ENCODE results near the genes TAS2R8 and BCL2L14.

GRCh38 chr12:10807231-10807706, at the start of gene TAS2R8:
Gene TAS2R8 (minus strand): TSS chr12:10807286.
- RRBS = no CpG with 5 or more reads among the region's 1 CpG

- RRBS = no CpG with 5 or more reads among the region's 5 CpGs
Measured at GRCh38 chr12:11639656-11640015, 9.8 kb upstream of the ETV6 start.

DNA sequence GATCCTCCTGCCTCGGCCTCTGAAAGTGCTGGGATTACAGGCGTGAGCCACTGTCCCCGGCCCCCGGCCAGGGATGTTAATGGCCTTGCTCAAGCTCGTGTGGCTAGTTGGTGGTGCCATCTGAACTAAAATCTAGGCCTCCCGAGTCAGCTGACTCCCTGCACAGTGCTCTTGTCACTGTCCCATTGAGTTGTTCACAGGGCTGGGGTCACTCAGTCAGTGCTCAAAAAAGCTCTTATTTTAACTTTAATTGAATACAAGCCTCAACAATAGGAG, 8.9 kb downstream of the ETV6 start:
- RRBS = no CpG with 5 or more reads among the region's 6 CpGs

DNA sequence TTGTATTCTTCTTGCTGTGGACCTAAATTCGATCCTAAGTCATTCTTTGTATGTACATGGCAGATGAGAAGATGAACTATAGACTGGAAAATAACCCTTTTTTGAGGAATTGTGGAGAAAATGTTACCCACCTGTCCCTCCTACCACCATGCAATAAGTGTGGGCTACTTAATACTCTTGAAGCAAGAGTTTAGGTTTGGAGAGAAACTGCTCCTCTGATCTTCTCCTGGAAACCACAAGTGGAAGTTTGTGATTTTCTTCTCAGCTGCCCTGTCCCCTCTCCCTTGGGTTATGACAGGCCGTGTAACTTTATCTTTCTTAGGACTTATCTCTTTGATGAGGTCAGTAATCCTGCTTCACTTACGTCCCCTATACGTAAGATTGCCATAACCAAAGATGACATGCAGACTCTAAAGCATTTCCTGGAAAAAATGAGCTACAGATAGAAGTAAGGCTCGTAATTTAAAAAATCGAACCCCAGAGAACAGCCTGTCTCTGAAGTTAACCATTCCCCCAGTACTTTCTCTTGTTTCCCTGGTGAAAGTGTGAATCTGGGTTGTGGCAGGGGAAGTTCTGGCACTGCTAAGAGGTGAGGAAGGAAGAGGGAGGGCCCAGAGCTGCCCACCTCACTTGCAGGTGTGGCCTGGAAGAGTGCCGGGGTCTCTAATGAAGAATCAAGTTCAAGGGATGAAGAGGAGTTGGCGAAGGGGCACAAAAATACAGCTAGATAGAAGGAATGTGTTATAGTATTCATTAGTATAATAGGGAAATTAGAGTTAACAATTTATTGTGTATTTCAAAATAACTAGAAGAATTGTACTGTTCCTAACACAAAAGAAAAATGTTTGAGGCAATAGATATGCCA, 10.0 kb downstream of the ETV6 start:
- RRBS = no CpG with 5 or more reads among the region's 8 CpGs

GRCh38 chr12:11749772-11750753, 100.6 kb downstream of the ETV6 start:
- RRBS = no CpG with 5 or more reads among the region's 13 CpGs

GRCh38 chr12:11761871-11762590, 112.6 kb downstream of the ETV6 start:
- RRBS = no CpG with 5 or more reads among the region's 8 CpGs

- RRBS = no CpG with 5 or more reads among the region's 12 CpGs
Measured at GRCh38 chr12:11836013-11836736, 186.7 kb downstream of the ETV6 start.

DNA sequence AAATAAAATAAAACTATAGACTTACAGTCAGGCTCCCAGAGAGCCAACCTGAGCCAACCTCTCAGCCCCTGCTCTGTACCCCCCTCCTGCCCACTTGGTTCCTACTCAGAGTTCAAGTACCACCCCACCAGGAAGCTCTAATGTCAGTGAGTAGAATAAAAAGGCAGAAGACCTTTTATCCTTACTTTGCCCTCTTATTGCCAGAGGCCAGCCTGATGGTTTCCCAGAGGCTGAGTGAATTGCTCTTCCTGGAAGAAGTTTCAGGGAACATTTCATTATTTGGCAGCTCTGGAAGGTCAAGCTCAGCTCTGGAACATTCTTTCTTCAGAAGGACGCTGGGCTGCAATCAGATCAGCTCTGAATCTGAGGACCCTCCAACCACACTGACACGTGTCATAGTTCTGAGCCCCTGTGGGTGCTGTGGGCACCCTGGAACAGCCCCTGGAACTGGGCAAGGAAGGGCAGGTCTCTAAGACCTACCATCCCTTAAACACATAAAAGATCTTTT, 188.9 kb downstream of the ETV6 start:
- RRBS = no CpG with 5 or more reads among the region's 2 CpGs

DNA sequence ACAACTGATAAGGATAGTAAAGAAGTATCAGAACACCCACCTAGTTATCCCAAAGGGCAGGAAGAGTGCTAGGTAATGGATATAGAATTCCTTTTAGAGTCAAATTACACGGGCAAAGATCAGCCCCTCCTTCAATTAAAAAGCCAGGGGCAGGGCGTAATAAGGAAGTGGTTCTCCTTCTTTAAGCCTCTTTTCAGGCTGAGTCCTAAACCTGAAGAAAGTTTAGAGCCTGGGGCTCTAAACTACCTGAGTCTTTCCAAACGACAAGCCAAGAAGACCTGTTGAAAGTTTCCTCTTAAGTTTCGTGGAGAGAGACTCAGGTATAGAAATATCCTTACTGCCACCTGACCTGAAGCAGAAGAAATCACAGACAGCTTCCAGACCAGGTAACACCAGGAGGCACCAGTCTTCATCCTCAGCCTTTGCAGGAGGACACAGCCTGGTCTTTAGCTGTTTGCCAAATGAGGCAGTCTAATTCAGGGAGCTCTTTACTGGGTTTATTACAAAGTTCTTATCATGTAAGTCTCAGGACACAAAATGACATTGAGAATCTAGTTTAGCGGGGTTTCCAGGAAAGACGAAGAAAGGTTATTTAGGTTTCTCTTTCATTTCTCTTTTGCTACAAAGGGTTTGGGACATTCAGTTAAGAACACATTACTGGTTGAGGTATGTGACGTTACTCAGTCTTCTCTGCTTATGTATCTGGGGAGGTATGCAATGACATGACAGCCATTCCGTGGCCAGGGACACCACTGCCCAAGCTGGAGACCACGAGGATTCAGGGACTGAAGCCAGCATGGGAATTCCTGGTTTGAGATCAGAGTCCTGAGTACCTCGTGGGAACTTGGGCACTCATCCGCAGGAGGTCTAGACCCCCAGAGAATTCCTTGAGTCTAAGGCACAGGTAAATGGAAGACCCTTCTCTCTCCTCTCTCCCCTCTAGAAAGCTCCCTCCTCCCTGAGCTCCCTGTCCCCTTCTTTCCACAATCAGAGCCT, at the start of gene BCL2L14:
TSS of gene BCL2L14 (plus strand) at position 188 of the 996 bp plus-strand sequence.
- RRBS = no CpG with 5 or more reads among the region's 11 CpGs

DNA sequence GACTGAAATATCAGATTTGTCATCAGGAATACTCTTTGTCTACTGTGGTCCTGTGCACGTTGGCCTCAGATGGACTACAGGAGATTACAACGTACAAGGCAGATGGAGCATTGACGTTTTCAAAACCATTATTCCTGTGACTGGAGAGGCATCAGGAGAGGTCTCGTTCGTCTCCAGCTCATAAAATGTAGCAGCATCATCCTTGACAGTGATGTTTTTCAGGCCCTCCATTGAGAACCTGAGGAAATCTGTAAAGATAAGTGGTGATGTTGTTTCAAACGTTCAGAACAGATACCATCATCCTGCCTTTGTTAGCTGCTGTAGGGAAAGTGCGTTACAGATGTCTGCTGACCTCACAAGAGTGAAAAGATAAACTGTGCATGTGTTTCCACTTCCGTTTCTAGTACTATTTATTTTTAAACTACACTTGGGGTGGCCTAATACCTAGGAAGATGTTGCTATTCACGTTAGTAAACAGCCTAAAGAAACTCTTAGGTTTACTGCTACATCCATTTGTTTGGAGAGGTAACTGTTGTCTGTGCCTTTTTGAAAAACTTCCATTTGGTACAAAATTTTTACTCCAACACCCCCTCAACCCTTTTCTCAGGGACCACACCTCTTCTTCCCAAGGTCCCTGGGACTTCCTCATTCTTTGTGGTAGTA, 28.4 kb downstream of the BCL2L14 start:
- RRBS = no CpG with 5 or more reads among the region's 9 CpGs

GRCh38 chr12:12201187-12202093, 65.4 kb downstream of the LRP6 start:
- RRBS = no CpG with 5 or more reads among the region's 3 CpGs

GRCh38 chr12:12333420-12333705, 16.7 kb downstream of the MANSC1 start:
- RRBS = no CpG with 5 or more reads among the region's 3 CpGs

DNA sequence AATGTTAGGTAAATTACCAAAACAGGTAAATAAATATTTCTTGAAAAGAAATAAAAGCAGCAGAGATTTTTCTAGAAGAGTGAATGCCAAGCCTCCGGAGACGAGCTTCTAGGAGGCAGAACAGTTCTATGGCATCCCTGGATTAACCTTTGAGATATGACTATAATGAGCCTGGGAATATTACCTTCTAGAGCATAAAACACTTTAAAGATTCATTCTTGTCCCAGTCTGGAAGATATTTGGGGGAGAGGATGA, 1.9 kb downstream of the BORCS5 start:
- RRBS = no CpG with 5 or more reads among the region's 2 CpGs

GRCh38 chr12:12387489-12388010, 30.7 kb downstream of the BORCS5 start:
- RRBS = no CpG with 5 or more reads among the region's 5 CpGs

DNA sequence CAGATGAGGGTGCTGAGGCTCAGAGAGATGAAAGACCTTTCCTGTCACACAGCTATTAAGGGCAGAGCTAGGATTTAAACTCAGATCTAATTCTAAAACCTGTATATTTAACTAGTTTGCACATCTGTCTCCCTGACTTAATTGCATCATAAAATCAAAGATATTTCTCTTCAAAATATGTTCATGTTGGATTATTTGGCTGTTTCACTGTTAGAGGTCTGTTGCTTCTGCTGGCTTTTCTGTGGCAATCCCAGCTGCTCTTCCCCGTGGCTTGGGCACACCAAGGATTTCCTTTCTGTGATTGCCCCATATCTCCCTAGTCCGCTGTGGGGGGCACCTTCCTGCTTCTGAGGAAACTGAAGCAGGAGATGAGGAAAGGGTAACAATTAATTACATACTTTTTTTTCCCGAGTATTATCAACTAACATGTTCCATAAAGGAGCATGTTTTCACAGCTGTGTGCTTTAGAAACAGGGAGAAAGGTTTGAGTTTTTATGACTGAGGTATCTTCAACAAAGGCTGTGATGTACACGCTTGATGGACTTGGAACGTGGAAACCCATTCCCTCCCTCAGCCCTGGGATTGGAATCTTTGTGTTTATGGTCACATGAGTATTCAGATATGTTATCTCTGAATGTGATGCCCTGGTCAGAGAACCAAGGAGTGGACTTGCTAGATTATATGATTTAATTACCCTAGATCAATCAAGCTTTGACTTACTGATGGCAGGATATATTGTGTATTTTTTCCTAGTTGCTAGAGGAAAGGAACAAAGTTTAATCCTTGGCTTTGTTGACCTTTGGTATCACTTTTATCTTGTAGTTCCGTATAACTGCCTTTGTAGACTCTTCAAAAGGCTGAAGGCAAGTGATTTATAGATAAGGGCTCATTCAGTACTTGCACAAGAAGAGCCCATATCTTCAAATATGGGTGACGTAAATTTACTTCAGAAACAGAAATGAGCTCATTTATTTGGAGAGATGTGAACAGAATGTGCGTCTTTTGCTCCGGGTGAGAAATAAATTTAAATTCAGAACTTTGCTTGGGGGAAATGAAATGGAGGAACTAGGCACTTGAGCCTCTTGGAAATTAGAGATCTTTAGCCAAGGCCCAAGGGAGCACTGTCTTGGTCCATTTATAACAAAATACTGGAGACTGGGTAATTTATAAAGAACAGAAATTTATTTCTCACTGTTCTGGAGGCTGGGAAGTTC, 46.7 kb downstream of the BORCS5 start:
- RRBS = no CpG with 5 or more reads among the region's 9 CpGs

DNA sequence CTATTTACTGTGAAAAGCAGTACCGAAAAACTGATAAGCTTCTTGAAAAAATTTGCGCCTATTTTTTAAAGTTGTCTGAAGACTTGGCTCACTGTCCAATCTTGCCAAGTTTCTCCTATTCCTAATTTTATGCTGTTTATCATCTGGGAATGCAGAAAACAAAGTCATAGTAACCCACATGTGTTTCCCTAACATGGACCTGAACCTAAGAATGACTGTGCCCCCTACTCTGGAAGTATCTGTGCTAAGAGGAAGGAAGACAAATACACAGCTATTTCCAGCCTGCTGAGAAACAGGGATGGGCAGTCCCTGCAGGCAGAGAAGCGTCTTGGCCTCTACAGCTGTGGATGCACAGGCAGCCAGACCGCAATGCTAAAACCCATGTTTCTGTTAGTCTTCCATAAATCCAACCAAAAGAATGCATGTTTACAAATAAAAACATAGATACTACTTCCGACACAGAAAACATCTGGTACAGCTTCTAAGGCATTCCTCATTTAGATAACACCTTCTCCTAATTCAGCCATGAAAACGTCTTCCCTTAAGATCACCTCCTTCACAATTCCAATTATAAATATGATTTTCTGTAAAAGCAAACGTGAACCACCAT, 56.1 kb downstream of the DUSP16 start:
- RRBS = no CpG with 5 or more reads among the region's 7 CpGs

- RRBS = no CpG with 5 or more reads among the region's 3 CpGs
Measured at GRCh38 chr12:12616507-12617109, 4.9 kb downstream of the CREBL2 start.

DNA sequence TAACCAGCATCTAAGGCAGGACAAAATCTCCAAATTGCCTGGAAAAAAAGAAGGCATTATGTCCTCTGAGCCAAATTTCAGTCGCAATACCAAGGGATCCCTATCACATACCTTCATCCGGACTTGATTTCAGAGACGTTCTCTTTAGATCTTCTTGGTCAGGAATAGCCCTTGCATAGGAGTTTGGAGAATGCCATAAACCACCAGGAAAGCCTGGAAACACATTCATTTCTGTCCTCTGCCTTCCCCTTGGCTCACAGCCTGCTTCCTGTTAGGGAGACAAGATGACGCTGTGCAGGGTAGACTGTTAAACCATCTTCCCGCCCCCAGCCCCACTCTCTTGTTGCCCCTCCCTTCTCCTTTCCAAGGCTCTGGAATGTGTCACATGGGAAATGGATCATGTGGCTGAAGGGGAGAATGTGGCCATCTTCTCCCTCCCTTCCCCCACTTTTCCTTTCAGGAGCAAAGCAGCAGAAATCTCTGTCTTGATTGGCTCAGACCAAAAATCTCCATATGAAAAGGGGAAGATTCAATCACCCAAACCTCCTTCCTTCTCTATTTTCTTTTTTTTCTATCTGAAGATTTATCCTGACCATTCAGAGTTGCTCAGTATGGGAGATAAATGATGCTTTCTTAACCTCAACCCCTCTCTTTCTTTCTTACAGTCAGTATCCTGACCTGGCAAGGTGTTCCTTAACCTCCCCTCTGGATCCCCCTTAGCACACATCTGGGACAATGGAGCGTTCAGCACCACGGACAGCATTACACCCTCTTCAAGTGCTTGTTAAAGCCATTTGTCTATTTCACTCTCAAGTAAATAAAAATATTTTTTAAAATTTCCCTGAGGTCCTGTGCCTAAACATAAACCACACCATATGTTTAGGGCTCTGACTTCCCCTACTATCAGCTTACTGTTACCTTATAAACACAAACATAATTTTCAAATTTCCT, 11.5 kb downstream of the GPR19 start:
- RRBS = no CpG with 5 or more reads among the region's 7 CpGs

DNA sequence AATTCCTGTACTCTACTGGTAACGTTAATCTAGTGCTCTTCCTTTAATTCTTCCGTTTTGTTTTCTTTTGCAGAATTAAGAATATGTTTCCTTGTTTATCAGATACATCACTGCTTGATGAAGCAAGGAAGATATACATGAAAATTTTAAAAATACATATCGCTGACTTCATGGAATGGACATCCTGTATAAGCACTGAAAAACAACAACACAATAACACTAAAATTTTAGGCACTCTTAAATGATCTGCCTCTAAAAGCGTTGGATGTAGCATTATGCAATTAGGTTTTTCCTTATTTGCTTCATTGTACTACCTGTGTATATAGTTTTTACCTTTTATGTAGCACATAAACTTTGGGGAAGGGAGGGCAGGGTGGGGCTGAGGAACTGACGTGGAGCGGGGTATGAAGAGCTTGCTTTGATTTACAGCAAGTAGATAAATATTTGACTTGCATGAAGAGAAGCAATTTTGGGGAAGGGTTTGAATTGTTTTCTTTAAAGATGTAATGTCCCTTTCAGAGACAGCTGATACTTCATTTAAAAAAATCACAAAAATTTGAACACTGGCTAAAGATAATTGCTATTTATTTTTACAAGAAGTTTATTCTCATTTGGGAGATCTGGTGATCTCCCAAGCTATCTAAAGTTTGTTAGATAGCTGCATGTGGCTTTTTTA, 3.9 kb downstream of the CDKN1B start:
- RRBS = no CpG with 5 or more reads among the region's 6 CpGs

DNA sequence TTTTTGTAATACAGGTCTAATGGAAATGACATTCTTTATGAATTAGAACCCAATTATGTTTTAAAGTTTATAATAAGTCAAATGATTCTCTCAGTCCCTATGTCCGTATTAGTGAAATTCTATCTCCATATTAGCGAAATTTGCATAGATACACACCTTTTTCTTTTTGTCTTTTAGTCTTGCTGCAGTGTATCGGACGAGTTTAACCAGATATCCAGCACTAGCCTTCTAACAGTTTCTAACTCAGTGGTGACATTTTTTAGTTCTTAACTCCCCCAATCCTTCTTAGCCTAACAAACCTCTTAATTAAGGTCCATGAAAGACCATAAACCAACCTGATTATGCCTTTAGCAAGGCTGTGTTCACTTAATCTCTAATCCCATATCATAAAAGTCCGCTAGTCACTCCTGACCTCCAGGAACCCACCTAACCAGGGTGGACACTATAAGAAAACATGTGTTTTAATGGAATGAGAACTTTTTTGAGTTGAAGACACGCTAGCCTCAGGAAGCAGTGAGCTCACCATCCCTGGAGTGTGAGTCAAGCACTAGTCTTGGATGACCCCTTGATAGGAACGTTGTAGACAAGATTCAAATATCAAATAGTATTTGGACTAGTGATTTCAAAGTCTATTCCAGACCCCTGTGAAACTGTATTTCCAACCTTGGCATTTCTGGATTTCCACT, 9.4 kb downstream of the CDKN1B start:
- RRBS = no CpG with 5 or more reads among the region's 7 CpGs